Right ventricle myocardium (tissue), 1 donor: Measurements from ENCODE around the genes CACNB4 and STAM2.

GRCh38 chr2:151775024-151775889 is 41.0 kb upstream of the NEB start:
- PRO-cap, 2 experiments: no peak in any of the 2 experiments

- PRO-cap, 2 experiments: no peak in any of the 2 experiments
Measured at GRCh38 chr2:151933455-151933785, 105.2 kb upstream of the ARL5A start.

- PRO-cap, 2 experiments: no peak in any of the 2 experiments
Measured at GRCh38 chr2:152098578-152099234, at the start of gene CACNB4. CACNB4 (minus strand) TSS chr2:152099044.

DNA sequence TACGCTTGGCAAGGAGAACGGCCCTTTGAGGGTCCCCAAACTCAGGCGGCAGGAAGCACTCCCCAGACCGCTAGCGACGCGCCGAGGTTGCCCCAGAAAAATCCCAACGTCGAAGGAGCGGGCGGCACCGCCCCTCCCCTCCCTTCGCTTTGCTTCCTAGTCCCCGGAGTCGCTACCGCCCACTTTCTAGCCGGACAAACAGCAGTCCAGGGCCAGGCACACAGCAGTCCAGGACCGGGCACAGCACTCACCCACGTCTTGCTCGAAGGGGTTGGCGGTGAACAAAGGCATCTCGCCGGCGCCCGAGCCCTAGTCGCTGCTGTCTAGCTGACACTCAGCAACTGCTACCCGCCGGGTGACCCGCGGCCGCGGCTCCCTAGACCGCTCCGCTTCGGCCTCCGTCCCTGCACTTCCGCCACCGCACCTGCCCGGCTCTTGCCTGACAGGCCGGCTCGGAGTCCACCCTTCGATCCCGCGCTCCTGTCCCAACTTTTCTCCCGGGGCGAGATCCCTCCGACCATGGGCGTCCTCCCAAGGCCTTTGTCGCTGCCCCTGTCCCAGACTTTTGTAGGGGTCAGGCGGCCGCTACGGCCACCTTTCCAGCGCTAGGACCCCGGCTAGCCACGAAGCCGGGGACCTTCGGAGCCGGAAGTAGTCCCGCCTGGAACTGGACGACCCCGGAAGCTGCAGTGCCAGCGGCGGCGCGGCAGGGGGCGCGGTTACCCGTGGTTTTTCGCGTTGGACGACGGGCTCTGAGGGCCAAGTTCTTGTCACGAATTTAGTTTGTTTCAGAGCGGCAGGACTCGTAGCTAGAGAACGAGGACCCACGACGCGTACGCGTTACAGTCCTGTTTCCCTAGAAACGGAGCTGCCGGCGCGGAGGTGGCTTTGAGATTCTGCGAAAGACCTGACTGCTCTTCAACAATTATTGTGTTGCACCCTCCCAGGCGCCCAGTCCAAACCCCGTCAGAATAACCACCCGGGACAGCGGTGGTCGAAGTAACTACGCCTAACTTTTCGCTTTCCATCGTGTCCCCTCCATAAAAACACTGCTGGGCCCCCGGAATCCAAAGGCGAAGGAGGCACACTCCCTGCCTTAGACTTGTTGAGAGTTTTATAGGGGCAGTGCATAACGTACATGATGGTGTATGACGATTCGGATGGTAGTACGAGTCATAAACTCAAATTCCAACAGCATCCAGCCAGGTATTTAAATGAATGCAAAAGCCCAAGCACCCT is at the start of gene STAM2:
TSS of gene STAM2 (minus strand) at position 412 of the 1,239 bp plus-strand sequence.
- PRO-cap, 2 experiments: peak in 2 of 2 experiments; most common plus-strand start position 182 of the sequence (in 2); most common minus-strand start position 116 of the sequence (in 2)

DNA sequence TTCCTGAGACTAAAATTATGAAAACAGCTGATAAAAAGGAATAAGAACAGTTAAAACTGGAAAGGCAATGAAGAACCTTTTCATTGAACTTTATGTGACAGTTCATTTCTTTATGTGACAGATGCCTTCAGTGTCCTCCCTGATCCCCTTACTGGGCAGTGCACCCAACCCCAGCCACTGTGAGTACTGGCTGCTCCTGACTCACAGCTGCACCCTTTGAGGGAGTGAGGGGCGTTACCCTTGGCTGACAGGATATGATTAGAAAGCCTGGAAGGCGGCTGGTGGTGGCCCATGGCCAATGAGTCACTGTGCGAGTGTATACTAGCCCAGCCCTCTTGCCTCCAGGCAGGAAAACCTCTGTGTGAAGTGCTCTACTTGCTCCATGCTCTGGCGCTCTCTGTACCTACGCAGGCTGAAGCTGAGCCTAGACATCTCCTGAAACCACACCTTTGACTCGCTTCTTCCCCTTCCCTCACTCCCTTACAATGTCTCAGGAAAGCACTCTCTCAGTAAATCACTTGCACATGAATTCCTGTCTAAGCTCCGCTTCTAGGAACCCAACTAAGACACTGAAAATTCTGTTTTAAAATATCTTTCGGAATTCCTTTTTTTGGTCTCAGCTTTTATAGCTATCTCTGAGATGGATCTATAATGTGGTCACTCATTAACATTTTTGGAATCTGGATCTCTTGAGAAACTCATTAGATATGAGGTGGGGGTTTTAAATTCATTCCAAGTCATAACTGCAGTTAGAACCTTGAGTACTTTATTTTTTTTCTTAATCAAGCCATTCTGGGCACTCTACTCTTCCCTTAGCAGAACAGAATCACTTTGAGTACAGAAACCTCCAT is 25.1 kb upstream of the STAM2 start:
- PRO-cap, 2 experiments: peak in 2 of 2 experiments; most common plus-strand start position 340 of the sequence (in 1); most common minus-strand start position 188 of the sequence (in 2)

GRCh38 chr2:152390129-152390532 is 55.2 kb downstream of the FMNL2 start:
- PRO-cap, 2 experiments: no peak in any of the 2 experiments

DNA sequence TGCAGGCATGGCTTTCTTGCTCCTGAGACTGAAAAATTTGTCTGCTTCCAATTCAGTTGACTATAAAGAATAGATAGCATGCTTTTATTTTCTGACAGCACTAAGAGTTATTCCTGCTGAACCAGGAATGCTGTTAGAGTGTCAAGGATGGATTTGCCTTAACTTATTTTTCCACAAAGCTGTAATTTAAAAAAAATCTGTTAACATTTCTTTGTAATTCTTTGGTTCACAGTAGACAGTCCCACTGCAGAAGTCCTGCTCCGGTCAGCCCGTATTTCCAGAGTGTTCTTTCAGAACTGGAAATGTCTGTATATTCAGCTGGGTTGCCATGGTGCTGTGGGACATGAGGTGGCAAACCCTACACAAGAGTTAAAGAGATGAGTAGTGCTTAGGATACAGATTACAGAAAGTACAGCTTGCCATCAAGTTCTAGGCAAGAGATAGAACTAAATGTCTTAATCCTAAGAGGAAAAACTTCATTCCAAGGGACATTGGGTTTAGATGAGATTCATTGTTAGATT is 60.0 kb downstream of the FMNL2 start:
- PRO-cap, 2 experiments: no peak in any of the 2 experiments

DNA sequence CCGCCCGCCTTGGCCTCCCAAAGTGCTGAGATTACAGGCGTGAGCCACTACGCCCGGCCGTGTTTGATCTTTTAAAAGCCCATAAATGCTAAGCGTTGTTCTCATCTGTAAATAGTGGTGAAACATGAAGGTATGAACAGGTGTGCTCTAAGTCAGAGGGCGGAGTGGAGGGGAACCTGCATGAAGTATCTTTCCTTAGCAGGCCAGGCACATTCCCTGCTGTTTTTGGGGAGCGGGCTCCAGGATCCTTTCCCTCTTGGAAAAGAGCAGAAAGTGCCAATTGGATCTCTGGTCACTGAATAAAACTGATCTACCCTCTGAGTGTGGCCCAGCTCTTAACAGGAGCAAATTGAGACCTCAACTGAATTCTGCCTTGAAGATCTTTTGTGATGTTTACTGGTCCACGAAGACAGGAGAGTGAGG is 67.2 kb downstream of the FMNL2 start:
- PRO-cap, 2 experiments: no peak in any of the 2 experiments

DNA sequence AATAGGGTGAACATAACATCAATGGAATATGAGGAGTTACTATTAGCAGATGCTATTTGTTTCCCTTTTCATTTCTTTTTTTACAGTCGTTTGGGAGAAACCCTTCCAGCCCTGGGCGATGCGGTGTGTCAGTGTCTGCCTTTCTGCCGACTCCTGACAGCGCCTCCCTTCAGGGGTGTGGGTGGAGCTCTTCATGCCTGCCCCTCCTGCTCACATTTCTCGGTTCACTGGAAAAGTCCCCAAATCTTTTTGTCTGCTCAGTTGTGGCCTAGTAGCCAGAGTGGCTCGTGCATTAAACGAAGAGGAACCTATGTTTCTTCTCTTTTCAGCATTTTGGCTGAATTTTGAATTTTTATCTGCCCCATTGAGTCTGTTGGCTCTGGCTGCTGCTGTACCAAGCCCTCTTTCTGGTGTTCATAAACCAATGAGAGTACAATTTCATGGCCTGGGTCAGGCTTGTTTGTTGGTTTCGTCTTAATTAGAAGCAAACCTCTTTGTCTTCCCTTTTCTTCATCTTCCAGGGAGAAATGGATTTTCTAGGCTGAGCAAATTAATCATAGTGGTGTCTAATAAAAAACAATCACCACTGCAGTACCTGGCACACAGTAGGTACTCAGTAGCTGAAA is 72.4 kb downstream of the FMNL2 start:
- PRO-cap, 2 experiments: peak in 1 of 2 experiments; most common minus-strand start position 130 of the sequence (in 1)

GRCh38 chr2:152454580-152455720 is 120.0 kb downstream of the FMNL2 start:
- PRO-cap, 2 experiments: no peak in any of the 2 experiments

DNA sequence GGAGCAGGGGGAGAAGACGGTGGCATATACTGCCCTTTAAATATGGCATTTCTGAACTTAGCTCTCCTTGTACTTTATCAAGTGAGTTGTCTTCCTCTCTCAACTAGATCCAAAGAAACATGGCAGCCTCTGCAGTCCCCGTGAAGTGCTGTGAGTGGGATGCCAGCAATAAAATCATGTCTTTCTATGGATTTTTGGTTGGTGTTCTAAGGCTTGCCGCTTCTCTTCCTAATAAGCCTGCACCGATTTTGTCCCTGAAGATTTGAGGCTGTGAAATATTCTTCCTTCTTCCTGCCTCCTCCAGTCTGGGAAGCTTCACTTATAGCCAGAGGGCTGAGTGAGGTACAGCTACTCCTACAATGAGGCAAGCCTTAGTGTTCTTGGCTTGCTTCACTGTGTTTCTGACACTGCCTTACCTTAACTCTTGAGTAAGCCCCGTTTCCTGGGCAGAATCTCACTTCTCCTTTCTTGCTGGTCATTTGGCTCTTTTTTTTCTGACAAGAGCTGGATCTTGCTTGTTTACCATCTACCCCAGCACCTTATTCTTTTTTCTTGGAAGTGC is 131.8 kb downstream of the FMNL2 start:
- PRO-cap, 2 experiments: no peak in any of the 2 experiments

DNA sequence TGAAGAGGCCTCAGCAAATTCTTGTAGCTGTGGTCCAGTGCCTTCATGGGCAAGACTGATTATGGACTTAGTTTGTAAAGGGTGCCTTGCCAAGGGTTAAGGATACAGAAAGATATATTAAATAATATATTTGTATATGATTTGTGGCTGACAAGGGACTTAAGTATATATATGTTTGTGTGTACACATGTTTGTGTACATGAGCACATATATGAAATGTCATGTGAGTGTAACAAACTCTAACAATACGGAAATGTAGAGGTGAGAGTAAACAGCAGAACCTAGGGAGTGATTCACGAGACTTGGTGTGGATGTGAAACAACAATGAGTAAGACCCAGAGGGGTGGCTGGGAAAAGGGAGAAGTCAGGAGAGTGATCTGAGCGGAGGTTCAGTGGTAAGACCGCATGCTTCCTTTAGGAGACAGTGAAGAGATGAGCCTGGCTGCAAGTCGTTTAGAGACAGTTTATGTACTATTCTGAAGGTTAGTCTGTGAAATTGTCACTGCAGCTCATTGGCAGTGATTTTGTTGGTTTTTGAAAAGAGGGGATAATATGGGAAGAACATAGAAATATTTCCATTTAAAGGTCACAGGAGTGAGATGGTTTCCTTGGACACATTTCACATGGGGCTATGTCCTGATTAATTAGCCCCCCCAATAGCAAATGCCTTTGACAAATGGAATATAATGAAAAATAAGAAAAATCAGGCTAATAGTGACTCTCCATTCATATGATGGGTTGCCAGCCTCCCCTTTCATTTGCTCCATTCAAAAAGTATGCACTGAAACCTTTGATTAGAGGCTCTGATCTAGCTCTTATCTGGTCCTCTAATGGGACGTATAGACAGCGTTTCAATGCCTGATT is 150.5 kb downstream of the PRPF40A start:
- PRO-cap, 2 experiments: no peak in any of the 2 experiments

GRCh38 chr2:152628042-152628891 is 89.0 kb downstream of the PRPF40A start:
- PRO-cap, 2 experiments: no peak in any of the 2 experiments

- PRO-cap, 2 experiments: no peak in any of the 2 experiments
Measured at GRCh38 chr2:153079337-153079692, 360.9 kb downstream of the ARL6IP6 start.

- PRO-cap, 2 experiments: no peak in any of the 2 experiments
Measured at GRCh38 chr2:153477639-153478272, 806 bp downstream of the RPRM start.

DNA sequence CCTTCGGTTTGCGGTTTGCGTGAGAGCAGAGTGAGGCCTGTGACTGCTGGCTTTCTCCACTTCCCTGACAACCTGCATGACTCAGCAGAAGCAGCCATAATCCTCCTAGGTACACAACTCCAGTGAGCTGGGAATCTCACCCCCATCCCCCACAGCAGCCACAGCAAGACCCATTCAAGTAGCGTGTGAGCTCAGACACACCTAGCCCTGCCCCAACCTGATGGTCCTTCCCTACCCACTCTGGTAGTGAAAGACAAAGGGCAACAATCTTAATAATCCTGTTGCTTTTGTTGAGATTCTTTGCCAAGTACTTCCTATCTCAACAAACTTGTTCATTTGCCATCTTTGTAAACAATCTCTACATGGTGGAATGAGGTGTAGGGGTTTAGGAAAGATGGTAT is 114.7 kb upstream of the RPRM start:
- PRO-cap, 2 experiments: no peak in any of the 2 experiments

DNA sequence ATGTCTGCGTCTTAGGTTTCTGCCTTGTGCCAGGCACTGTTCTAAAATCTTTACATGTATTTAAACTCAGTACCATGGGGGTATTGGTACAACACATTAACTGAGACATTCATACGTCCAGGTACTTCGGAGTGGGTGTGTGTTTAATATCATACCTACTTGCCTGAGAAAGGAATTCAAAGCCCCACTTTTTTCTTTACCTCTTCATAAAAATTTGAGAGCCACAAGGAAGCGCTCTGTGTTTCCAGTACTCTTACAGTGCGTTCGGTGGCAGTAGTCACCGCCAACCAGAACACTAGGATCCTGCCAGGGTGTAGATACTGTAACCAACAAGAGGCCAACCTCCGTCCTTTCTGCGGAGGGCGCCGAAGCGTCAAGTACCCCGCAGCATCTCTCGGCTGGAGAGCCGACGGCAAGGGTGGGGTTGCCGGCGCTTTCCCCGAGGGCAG is 649 bp upstream of the GALNT13 start:
- PRO-cap, 2 experiments: no peak in any of the 2 experiments

DNA sequence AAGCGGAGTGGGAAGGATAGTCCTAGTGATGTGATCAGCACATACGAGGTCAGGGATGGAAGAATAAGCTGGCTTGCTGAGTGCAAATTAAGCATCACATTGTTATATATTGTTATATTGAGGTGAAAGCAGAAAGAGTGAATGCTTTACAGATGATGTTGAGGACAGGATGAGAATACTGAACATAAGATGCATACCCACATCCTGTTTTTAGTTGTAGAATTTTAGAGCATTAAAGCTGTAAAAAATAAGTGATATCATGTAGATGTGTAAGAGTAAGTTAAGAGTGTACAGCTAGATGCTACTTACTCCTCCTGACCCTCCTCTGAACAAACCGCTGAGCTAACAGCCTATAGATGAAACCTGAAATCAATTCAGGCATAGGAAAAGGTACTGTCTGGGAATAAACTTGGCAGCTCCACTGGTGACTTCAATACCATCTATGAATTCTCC is 271.0 kb upstream of the KCNJ3 start:
- PRO-cap, 2 experiments: no peak in any of the 2 experiments

DNA sequence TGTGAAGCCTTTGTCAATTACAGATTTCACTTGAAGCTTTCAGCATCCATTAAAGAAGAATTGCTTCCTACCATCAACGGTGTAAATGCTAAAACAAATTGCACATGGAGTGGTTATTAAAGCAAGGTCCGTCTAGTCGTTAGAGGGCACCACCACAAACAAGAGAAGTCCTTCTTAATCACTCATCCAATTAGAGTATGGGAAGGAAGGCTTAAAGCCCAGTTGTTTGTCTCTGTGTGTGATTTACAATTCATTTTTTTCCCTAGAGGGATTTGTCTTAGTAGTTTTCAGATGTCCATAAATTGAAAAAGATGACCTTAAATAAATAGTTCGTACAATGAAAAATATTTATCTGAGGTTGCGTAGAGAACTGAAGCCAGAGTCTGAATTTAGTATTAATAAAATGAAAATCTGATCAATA is 1.7 kb downstream of the KCNJ3 start:
- PRO-cap, 2 experiments: no peak in any of the 2 experiments

DNA sequence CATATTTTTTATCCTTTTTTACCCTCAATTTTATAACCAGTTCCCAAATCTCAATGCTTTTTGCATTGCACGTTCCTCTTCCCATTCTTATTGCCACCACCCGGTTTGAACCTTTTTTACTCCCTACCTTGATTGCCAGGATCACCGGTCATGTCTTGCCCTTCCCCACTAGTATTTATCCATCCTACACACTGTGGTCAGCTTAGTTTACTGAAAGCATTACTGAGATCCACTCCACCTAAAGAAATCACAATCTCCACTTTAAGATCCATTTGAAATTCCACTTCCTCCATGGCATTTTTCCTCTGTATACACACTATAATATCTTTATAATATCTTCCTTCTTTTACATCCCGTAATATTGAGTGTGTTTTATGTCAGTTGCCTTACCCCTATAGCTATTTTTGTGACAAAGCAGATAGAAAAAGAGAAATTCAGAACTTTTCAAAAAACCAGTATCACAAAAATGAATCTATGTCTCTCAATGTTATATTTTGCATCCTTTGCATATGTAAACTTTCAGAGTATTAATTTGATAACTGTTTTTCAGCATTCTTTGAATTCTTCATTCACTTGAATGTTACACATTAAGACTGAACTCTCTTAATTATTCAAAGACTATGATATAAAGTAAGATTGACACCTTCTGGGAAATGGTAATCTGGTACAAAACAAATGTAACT is 318.8 kb downstream of the NR4A2 start:
- PRO-cap, 2 experiments: no peak in any of the 2 experiments